SP-49 (cell line): Measurements from ENCODE around the gene NHLH2.

GRCh38 chr1:113488575-113489465 lies 98.5 kb downstream of the MAGI3 start:
- PRO-cap, result no peak

- PRO-cap, result no peak
These were observed 115.3 kb downstream of the MAGI3 start for GRCh38 chr1:113505477-113506120.

DNA sequence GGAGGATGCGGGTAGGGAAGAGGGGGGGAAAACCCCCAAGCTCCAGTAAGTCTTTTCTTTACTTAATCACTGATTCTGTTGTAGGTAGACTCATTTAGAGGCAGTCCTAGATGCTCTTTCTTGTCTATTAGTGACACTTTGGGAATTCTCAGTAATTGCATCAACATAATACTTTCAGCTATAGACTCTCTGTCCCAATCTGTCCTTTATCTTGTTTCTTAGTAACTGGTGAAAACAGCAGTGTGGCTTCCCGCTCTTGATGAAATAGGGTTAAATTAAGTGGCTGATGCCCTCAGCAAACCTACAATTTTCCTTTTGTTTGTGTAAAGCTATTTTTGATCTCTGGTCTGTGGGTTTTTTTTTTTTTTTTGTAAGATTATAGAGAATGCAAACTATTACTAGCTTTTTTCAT lies 1.7 kb downstream of the HIPK1 start:
- PRO-cap, result no peak

DNA sequence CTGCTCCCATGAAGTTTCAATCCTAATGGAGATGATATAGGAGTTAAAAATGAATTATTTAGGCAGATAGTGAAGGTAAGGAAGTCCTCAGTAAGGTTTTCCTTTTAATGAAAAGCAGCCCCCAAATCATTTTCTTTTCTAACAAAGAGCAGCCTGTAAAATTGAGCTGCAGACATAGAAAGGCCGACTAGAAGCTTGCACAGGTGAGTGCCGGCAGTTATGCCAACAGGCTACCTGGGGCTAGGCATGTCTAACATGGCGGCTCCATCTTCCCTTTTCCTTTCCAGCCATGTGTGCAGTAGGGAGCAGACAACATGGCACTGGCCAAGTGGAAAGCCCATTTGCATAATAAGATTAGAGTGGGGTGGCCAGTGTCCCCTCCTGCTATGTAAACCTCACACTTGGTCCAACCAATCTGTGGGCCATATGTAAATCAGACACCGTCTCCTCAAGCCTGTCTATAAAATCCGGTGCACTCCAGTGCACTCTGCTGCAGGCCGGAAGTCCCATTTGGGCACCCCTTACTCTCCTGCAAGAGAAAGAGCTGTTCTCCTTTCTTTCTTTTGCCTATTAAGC lies 43.9 kb downstream of the OLFML3 start:
- PRO-cap, result no peak

GRCh38 chr1:114154729-114155175 lies 1.1 kb upstream of the SYT6 start:
- PRO-cap, result no peak

DNA sequence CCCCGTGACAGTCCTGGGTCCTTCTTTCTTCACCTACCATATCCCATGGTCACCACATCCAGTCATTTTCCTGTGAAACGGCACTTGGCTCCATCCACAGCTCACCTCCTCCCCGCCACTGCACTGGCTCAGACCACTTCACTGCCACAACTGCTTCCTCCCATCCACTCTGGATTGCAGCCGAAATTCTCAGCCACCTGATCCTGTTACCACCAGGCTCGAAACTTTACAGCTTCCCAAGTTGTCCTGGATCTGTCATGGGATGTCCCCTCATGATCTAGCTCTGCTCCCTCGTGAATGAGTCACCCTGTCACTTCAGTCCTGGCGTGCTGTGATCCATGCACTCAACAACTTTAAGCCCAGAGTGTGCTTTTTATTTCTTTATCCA lies 97.5 kb upstream of the SYT6 start:
- PRO-cap, result no peak

GRCh38 chr1:114427548-114428321 lies 83.3 kb downstream of the TRIM33 start:
- PRO-cap, result no peak

- PRO-cap, result no peak
These were observed 8.4 kb upstream of the NRAS start for GRCh38 chr1:114724824-114725476.

GRCh38 chr1:114748607-114749287 lies 9.0 kb downstream of the CSDE1 start:
- PRO-cap, result no peak

DNA sequence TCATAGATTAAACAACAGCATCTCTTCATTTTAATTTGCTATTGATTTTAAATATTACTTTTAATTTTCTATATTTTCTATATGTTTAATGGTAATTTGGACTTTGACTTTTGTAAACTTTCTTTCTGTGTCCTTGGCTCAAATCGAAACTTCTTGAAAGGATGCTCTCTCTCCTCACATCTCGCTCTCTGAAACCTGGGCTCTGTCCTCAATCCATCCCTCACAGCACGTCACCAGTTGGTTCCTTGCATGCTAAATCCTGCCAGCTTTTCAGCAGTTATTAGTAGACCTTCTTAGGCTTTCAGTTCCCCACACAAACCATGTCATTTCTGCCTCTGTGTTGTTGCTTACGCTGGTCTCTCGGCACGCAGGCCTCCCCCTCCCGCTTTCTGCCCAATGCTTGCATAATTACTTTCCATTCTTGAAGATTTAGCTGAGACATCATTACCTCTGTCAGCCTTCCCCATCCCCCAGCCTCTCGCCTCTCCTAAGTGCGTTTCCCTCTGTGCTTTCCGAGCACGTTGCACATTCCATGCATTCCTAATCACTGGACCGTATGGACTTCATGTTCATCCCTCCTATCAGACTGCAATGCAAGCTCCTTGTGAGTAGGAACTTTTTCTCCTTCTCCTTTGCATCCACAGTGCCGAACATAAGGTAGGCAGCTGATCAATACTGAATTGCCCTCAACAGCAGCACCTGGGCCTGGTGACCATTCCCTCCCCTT lies 26.7 kb downstream of the TSHB start:
- PRO-cap, result no peak

DNA sequence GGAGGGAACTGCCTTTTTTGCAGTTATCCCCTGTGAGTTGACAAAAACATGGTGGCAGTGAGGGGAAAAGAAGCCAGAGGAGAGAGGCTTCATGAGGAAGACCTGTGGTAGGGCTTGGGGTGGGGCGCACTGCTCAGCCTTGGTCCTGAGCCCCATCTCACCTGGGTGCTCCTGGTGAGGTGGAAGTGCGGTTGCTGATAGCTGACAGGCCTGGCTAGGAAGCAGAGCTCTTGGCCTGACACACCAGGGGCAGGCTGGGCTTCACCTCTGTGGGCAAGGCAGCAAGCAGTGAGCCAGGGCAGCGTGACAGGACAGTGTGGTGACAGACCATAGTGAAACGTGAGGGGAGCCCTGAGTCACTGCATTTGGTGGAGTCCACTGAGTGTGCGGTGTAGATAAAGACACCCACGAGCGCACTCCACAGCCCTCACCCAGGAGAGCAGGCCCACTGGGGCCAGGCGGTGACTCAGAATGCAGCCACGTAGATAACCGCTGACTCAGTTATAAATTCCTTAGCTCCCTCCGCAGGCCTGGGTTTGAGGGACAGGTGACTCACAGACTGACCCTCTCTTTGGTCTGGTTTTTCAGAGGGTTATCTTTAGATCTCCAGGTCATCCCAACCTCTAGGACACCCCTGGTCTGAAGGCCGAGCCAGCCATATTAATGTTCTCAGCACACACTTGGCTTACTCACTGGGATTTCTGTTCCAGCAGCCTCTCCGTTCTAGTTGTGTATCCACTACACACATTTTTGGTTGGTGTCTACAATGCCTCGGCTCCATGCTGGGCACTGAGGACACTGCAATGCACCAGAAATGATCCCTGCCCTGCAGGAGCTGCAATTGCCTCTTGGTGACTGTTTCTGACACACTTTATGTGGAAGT lies 90.1 kb upstream of the TSPAN2 start:
- PRO-cap, result no peak

DNA sequence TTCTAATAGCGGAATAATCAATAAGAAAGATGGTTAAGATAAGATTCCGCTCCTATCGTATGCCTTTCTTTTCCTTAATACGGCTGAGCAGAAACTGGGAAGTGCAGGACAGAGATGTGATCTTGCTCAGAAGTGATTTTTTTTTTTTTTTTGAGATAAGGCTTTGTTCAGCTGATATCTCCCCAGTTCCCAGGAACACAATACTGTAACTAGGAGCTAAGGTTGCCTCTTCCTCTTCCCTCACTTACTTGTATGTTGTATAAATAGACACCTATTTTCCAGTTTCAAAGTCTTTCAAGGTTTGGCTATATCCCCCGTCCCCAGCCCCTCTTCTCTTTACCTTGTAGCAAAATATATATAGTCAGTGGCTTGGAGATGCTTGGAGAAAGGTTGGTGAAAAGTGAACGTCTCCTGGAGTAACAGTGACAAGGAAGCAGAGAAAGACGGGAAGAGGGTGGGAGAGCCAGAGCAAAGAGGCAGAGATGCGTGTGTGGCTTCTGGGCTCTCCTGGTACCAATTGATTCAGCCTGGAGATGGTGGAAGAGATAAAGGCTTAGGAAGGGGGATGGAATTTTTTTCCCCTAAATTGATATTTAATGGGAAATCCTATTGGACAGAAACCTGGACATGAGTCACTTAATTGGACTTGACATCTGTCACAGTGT lies at the start of gene NHLH2:
TSS of gene NHLH2 (minus strand) at position 519 of the 665 bp plus-strand sequence.
- PRO-cap, result no peak

- PRO-cap, result no peak
These were observed 36.4 kb downstream of the MAB21L3 start for GRCh38 chr1:116147682-116148003.

- PRO-cap, result no peak
These were observed 797 bp downstream of the ATP1A1 start for GRCh38 chr1:116373734-116374347.

GRCh38 chr1:116377244-116378468 lies 4.6 kb downstream of the ATP1A1 start:
- PRO-cap, result unidirectional peak, minus-strand start at chr1:116378004

- PRO-cap, result no peak
These were observed 10.8 kb downstream of the ATP1A1 start for GRCh38 chr1:116383857-116384309.

DNA sequence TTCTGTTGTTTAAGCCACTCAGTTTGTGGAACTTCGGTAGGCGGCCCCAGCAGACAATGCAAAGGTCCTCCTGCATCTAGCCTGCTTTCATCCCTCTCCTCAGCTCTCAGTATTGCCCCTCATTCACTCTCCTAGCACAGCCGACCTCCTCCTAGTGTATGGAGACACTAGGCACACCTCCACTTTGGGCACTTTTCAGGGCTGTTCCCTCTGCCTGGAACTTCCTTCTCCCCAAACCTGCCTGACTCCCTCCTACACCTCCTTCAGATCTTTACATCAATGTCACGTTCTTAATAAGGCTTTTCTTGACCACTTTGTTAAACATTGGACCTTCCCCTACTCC lies 59.3 kb downstream of the ATP1A1 start:
- PRO-cap, result no peak

DNA sequence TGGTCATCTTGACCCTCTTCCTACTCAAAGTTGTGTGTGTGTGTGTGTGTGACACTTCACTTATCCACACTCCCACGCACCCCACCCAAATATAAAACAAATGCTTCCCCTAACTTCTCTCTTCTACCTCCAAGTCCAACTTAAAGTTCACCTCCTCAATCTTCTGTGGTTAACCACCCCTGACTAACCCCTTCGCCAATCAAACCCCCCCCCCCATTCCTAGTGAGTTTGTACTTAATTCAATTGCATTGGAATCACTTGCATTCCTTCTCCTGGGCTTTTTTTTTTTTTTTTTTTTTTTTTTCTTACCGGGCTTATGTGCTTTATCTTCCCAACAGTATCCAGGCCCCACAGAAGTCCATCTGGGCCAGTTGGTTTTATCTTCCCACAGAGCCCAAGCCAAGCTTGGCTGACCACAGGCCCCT lies 78.5 kb downstream of the CD58 start:
- PRO-cap, result no peak

DNA sequence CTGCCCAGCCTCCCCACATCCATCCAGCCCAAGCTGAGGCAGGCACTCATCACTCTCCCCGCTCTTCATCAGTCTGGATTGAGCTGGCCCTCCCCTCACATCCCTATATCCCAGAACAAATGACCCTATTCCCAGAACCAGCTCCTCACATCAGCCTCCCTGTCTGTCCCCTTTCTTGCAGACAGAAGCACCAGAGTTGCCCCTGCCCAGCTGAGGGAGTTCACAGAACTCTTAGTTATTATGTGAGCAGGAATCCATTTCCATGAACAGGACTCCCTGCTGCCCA lies 897 bp upstream of the CD58 start:
- PRO-cap, result no peak

DNA sequence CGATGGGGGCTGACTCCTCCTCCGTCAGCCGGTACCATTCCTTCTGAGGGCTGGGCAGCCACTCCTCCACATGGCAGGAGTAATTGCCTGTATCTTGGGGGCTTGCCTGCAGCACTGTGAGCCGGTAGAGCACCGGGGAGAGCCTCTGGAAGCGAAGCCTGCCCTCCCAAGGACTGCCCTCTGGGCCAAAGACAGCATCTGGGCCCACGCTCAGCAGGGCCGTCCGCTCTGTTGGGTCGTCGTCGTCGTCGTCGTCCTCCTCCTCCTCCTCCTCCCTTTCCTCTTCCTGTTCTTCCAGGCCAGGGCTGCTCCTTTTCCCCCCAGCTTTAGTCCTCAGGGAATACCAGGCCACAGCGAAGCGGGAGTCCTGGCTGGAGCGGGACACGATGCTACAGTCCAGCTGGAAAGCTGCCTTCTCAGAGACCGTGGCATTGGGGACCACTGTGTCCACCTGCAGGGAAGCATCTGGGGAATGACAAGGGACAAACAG lies 8.6 kb upstream of the CD58 start:
- PRO-cap, result no peak